ENCODE results near the genes JADE3 and ZNF157.

GRCh38 chrX:45745900-45746639 lies 545.4 kb upstream of the DIPK2B start:
- PRO-cap, result no peak

- PRO-cap, result no peak
These were observed 557.6 kb upstream of the DIPK2B start for GRCh38 chrX:45758111-45758826.

DNA sequence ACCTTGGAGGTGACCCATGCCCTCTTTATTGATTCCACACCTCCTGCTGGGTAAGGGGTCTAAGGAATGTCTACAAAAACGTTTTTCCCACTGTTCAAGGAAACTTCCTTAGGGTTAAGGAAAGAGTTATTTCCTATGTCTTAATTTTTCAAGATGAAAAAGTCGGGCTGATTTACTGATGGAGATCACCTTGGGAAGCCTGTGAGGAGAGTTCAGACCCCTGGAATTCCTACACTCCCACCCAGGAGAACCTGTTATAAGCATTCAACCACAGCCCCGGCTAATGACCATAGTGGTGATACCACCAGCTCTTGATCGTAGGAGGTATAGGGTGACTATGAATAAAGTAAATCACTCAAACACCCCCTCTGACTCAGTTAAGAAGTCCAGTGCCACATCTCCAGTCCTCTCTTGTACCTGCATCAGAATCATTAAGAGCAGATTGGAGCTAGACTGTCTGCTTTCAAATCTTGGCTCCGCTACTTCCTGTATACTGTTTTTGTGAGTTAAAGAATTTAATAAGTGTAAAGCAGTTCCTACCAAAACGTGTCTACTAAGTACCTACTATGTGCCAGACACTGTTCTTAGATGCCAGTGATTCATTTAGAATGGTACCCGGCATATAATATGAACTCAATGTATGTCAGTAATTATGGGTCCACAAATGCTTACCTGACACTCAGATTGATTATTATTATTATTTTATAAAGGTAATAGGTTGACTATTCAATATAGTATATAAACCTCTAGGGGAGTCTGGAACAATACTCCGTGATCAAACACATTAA lies 565.1 kb upstream of the DIPK2B start:
- PRO-cap, result no peak

DNA sequence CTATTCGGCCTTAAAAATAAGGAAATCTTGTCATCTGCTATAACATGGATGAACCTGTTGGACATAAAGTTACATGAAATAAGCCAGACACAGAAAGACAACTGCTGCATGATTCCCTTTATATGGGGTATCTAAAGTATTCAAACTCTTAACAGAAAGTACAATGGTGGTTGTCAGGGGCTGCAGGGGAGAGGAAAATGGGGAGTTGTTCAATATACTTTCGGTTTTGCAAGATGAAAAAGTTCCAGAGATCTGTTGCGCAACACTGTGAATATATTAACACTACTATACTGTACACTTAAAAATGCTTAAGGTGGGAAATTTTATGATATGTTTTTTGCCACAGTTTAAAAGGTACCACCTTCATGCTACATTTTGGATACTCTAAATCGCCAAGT lies 606.9 kb upstream of the DIPK2B start:
- PRO-cap, result no peak

- PRO-cap, result no peak
These were observed 76.1 kb upstream of the KRBOX4 start for GRCh38 chrX:46371127-46371354.

- PRO-cap, result no peak
These were observed 38.7 kb downstream of the KRBOX4 start for GRCh38 chrX:46485650-46486291.

DNA sequence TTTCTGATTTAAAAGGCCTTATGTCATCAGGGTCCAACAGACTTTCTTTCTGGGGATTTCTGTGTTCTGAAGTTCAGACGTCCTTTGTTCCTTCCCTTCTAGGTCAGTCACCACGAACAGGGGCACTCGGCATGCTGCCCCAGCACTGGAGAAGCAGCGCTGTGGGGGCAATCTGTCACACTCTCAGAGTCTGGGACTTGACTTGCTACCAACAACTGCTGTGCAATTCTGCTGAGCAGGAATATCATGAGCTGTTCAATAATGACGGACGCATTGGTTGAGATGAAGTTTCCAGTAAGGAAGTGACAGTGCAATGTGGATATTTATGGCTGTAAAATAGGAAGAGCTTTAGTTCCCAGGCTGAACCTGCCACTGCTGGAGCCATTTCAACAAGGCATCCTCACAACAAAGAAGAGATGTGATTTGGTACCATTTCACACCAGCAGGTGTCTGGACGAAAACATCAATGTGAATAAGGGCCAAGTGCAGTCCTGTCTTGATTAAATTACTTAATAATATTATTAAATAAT lies 24.2 kb downstream of the CHST7 start:
- PRO-cap, result no peak

DNA sequence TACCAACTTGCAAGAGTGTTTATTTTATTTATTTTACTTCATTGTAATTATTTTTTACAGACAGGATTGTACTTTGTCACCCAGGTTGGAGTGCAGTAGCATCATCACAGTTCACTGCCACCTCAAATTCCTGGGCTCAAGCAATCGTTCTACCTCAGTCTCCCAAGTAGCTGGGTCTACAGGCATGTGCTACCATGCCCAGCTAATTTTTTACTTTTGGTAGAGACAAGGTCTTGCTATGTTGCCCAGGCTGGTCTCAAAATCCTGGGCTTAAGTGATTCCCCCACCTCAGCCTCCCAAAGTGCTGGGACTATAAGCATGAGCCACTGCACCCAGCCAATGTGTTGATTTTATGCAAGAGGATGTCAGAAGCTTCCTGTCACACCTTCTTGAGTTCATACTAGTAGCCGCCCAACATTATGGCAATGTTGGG lies 19.1 kb upstream of the RP2 start:
- PRO-cap, result no peak

DNA sequence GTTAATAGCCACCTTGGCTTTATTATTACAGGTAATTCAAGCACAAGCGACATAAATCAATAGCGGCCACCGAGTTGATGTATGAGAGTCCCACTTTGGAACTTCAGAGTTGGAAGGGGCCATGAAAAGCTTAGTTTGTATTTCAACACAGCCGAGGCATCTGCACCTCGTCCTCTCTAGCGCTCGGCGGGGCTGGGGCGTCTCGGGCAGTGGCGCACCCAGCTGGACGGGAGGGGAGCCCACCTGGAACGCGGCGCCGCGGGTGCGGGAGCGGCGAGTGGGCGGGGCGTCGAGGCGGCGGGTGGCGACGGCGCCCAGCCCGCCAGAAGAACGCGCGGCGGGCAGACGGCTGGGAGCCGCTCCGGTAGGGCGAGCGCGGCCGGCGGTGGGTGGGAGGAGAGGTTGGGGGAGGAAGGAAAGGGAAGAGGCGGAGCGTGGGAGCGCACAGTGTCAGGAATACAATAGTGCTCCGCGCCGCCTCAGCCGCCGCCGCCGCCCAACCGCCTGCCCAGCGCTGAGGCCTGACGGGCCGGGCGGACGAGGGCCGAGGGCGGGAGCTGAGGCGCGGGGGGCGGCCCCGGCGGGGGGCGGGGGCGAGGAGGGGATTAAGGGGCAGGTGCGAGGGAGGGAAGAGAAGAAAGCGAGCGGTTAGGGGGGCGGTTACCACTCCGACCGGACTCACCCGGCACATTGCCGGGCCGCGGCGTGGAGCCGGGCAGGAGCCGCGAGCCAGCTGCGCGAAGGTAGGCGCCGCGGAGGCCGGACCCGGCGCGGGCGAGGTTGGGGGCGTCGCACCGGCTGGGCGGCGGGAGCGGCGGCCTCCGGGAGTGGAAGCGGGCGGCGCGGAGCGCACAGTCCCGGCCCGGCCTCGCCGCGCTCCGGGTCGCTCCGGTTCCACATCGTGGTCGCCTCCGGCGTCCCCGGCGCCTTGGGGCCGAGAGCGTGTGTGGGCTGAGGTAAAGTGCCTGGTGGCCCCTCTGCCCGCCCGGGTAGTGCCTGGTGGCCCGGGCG lies at the start of gene JADE3:
Gene JADE3, plus strand, starts transcription at position 445 of the 1,011 bp plus-strand sequence.
- PRO-cap, result bidirectional peak, plus-strand start at position 325 of the sequence, minus-strand start at position 194 of the sequence; bidirectional peak, plus-strand start at position 684 of the sequence, minus-strand start at position 682 of the sequence

DNA sequence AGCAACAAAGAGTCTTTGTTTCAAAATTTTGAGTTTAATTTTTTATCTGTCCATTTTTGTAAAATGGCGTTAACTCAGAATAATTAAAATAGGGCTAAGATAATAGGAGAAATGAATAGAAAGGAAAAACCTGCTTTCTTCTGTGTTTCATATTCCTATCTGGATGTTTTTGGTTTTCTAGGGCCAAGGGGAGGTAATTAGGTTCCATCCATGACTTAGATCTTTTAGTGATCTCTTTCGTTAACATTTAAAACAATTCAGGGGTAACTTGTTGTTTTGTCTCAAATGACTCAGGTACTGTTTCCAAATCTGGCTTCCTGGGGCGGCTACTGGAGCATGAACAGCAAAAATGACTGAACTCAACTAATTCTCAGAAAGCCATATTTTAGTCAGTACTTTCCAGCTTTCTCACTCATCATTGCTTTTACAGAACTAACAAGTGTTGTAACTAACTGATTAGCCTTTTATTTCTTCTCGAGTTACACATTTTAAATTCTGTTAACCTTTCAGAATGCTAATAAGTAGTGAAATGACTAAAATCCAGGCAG lies 55.2 kb downstream of the JADE3 start:
- PRO-cap, result no peak

- PRO-cap, result no peak
These were observed 1.6 kb upstream of the UBA1 start for GRCh38 chrX:47192025-47192413.

GRCh38 chrX:47321312-47321961 lies 48.9 kb upstream of the ZNF157 start:
- PRO-cap, result bidirectional peak, plus-strand start at chrX:47321653, minus-strand start at chrX:47321481

DNA sequence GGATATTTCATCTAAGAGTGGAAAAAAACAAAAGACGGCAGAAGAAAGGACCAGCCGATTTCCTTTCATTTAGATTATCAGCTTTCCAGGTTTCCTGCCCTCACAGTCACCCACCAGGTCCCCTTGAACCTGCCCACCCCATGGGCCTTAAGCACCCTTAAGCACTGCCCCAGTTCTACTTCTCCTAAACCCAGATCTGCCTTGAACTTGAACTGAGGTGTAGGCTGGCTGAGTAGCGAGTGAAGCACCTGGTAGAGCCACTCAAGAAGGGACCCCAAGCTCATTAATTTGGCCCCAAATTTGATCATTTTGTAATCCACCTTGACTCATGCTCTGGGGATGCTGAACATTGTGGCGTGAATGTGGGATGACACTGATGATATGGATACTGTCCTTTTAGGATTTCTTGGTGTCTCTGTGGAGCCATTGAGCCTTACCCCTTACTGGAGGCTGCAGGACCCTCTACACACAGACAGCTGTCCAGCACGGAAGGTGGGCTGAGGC lies at the start of gene ZNF157:
Gene ZNF157, plus strand, starts transcription at position 425 of the 504 bp plus-strand sequence.
- PRO-cap, result no peak

- PRO-cap, result no peak
These were observed 26.8 kb downstream of the ZNF41 start for GRCh38 chrX:47456138-47456749.

DNA sequence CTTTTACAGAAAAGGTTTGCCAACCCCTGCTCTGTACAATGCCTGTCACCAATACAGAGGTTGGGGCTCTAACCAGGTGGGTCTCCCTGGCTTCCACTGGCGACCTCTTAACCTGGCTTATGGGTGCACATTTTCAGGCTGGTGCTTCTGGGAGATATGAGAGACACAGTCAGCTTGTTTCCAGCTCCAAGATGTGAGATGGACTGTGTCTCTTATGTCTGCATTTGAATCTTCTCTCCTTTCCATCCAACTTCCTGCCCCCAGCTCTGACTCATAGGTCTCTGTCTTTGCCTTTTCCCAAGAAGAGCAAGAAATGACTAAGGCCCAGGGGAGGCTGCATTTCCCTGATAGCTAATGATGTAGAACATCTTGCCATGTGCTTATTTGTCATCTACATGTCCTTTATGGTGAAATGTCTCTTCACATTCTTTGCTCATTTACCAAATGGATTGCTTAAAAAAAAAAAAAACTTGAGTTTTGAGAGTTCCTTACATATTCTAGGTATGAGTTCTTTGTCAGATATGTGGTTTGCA lies 3.2 kb upstream of the UXT start:
- PRO-cap, result no peak

GRCh38 chrX:48002214-48002867 lies 1.4 kb downstream of the ZNF182 start:
- PRO-cap, result no peak

GRCh38 chrX:48020830-48022121 lies 14.5 kb downstream of the SPACA5 start:
- PRO-cap, result bidirectional peak, plus-strand start at chrX:48021643, minus-strand start at chrX:48021786

DNA sequence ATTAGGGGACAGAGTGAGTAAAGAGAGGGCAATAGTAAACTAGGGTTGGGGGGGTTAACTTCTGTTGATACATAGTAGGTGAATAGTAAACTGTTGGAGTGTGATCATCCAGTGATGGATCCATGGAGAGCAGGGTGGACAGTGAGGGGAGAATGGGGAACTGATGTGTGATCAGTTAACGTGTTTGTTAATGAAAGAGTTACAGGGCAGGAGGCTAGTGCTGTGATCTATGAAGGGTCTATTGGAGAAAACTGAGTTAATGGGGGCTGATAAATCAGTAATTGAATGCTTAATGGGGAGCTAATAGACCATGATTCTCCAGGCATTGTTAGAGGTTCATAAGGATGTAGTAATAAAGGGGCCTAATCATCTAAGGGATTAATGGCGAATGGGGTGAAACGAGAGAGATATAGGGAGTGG lies 1.1 kb downstream of the FTSJ1 start:
- PRO-cap, result no peak

DNA sequence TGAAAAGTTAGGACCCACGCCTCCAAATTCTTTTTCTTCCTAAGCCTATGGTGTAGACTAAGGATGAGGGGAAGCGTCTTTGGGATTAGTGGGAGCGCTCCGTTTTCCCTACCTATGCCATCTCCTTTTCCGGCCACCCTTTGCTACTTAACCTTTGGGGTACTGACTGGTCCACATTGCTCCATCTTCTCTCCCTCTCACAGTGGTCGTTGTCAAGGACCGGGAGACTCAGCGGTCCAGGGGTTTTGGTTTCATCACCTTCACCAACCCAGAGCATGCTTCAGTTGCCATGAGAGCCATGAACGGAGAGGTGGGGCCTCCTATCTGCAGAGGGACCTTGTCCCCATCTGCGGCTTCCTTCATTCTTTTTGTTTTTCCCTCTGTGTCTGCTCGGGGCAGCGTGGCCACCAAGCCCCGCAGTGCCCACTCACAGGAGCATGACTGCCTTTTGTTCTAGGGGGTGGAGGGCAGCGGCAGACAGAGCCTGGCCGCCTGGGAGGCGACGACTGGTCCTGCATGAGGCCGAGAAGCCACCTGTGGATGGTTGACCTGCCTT lies 1.2 kb downstream of the RBM3 start:
- PRO-cap, result no peak

DNA sequence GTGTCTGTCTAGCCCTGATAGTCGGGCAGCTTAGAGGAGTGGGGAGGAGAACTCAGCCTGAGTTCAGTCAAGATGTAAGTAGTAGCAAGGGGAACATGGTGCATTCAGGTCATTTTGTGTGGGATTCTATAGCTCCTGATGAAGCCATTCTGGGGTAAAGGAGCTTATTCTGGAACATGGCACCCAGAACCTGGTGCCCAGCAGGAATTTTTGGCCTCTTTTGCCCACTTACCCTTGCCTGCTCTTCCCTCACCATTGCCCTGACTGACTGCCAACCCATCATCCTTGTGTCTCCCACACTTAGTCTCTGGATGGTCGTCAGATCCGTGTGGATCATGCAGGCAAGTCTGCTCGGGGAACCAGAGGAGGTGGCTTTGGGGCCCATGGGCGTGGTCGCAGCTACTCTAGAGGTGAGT lies 1.7 kb downstream of the RBM3 start:
- PRO-cap, result no peak

Measured in progenitor cell of endocrine pancreas (in vitro differentiated cells).